Amniotic epithelial cell (primary cell): ENCODE measurements around a stretch of chr9.

- RRBS, result no CpG with 5 or more reads among the region's 4 CpGs
Observed at GRCh38 chr9:89168736-89169518, 9.7 kb downstream of the SHC3 start.

DNA sequence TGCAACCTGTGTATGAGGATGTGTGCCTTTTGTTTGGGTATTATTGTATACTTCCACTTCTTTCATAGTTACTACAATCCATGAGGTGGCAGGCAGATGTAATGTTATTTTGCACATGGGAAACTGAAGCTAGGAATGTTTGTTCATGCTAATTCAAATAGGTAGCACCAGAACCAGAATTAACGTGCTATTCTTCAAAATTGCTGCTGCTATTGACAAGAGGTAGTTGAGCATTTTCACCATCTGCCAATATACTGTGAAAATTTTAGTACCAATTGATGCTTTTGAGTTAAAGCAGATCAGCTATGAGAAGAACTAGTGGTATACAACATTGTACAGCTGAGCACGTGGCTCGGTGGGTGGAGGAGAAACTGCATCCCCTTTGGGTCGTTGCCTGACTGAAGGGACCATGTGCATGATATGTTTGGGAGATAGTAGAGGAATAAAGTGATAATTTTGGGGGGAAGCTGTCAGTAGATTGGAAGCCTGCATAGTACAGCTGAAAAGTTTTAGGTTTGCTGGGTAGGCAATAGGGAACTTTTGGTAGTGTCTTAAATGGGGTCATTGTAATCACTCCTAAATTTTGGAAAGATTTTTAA lies 4.2 kb downstream of the SECISBP2 start:
- RRBS, result no CpG with 5 or more reads among the region's 4 CpGs

- RRBS, result no CpG with 5 or more reads among the region's 11 CpGs
Observed at GRCh38 chr9:89329200-89329535, 10.9 kb downstream of the SECISBP2 start.

GRCh38 chr9:89367851-89368179 lies 49.5 kb downstream of the SECISBP2 start:
- RRBS, result no CpG with 5 or more reads among the region's 6 CpGs

DNA sequence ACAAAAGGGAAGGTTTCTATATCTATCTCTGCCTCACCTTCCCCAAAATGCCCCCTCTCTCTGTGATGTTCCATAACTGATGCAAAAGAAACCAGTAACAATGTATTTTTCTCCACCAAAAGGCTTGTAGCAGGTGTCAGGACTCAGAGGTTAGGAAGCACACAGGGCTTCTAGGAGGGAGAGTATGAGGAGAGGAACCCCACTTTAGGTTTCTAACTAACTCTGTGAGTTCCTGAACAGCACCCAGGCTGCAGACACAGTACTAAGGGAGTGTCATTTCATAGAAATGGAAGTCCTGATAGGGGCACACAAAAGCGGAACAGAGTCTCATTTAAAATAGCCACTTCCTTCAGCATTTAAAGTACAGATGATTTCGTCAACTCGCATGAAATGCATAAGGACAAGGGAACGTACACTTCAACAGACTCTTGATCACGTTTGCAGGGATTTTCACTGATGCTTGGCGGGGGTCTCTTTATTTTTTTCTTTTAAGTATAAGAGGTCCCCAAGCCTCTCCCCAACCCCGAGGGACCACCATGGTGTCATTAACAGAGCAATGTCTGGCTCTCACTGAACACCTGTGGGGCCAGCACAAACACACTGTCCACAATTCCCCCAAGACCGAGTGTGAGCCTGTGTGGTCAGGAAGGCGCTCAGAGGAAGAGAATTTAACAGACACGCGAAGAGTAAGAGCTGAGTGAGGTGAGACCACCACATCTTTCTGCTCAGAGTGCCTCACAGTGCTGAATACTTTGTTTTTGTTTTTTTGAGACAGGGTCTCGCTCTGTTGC lies 82.2 kb downstream of the SECISBP2 start:
- RRBS, result no CpG with 5 or more reads among the region's 12 CpGs

- RRBS, result no CpG with 5 or more reads among the region's 10 CpGs
Observed at GRCh38 chr9:89440490-89441136, 57.3 kb downstream of the SEMA4D start.

- RRBS, result no CpG with 5 or more reads among the region's 9 CpGs
Observed at GRCh38 chr9:89444179-89444676, 53.7 kb downstream of the SEMA4D start.

DNA sequence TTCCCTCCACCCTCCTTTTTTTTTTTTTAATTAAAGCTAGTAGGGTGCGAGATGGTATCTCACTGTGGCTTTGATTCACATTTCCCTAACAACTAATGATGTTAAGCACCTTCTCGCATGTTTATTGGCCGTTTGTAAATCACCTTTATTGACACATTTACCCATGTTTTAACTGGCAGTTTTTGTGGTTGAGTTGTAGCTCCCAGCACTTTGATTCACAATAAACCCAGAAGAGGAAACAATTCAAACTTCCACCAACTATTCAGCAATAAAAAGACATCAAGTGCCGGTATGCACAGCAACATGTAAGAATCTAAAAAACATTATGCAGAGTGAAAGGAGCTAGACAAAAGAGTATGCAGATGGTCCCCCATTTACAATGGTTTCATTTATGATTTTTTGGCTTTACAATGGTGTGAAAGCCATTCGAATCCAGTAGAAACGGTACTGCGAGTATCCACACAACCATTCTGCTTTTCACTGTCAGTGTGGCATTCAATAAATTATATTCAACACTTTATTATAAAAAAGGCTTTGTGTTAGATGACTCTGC lies 7.8 kb downstream of the SEMA4D start:
- RRBS, result no CpG with 5 or more reads among the region's 7 CpGs

DNA sequence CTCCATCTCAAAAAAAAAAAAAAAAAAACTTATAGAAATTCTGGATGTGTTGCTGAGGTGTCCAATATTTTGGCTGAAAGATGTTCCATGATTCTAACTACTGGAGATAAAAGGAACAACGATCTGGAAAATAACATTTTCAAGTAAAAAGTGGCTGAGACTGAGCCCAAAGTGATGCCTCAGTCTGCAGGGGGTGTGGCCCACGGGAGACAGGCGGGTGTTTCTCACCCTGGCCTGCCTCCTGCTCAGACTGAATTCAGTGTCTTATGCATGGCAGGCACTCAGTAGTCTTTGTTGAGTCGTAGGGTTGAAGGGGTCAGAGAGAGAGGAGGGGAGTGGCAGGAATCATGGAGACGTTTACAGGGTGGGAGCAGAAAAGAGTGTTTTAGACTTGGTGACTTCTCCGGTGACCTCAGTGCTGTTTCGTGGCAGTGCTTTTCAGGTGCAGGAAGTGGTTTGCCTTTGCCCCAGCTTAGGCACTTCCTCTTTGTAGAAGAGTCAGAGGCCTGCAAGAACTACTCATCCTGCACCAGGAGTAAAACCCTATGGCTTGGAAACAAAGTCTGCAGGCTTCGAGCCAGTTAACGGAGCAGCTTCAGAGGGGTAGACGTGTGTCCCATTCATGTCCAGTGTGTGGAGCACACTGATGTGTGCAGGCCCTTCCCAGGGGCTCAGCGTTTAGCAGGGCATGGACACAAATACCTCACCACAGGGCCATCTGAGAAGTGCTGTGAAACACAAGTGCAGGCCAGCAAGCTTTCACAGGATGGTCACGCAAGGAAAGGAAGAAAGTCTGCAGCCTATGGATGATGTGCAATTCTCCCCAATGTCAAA lies 24.4 kb upstream of the SEMA4D start:
- RRBS, result no CpG with 5 or more reads among the region's 12 CpGs

GRCh38 chr9:89602992-89603614 lies 1.7 kb upstream of the GADD45G start:
- RRBS, result no CpG with 5 or more reads among the region's 24 CpGs

- RRBS, result no CpG with 5 or more reads among the region's 5 CpGs
Observed at GRCh38 chr9:89617824-89618378, 13.1 kb downstream of the GADD45G start.

- RRBS, result no CpG with 5 or more reads among the region's 12 CpGs
Observed at GRCh38 chr9:89623319-89624036, 18.7 kb downstream of the GADD45G start.

DNA sequence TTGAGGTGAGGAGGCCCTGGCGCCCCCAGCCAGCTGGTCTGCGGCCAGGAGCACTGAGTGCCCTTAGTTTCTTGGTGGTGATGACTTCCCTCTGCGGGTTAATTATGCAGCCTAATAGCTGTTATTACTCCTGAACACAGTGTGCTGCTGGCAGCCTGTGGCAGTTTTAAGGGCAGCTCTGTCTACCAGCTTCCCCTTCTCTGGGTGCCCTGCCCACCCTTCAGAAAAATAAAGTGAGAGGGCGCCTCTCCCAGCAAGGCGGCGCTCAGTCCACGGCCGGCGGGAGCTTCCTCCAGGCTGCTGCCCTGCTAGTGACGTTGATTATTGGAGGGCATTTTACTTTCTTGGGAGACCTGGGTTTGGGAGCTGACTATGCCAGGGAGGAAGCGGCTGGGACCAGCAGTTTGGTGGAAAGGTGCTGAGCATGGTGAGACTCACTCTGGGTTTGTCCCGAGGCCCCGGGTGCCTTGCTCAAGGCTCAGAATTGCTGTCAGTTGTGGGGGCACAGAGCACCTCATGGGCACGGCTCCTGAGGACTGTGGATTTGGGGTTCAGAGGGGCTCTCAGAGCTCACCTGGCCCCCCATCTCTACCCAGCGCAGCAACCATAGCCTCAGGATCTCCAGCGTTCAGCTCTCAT lies 19.3 kb downstream of the GADD45G start:
- RRBS, result no CpG with 5 or more reads among the region's 16 CpGs

DNA sequence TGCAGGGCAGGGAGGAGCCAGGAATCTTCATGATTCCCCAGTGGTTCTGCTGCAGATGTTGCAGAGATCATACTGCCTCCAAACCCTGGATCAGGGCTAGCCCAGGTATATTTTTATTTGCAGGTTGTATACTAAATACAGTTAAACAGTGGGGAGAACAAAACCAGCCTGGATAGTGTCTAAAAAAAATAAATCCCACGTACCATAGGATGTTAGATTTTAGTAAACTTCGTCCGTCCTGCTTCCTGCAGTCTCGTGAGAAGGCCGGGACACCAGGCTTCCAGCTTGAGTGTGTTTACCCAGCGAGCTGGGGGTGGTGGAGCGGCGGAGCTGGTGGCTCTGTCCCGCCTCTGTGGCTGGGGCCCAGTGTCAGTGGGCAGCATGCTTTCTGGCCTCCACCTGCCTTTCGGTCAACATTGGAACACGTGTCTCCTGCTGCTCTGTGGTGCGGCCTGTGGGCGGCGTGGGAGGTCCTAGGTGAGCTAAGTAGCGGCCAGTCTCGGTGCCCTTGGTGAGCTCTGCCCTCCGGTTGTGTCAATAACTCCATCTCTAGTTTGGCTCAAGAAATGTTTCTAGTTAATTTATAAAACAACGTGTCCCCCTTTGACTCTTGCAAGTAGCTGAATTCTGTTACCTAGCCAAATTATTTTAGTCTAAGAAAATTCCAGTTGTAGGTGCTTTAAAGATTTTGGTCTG lies 125.8 kb downstream of the GADD45G start:
- RRBS, result no CpG with 5 or more reads among the region's 18 CpGs

- RRBS, result no CpG with 5 or more reads among the region's 7 CpGs
Observed at GRCh38 chr9:89801763-89802221, 197.0 kb downstream of the GADD45G start.

DNA sequence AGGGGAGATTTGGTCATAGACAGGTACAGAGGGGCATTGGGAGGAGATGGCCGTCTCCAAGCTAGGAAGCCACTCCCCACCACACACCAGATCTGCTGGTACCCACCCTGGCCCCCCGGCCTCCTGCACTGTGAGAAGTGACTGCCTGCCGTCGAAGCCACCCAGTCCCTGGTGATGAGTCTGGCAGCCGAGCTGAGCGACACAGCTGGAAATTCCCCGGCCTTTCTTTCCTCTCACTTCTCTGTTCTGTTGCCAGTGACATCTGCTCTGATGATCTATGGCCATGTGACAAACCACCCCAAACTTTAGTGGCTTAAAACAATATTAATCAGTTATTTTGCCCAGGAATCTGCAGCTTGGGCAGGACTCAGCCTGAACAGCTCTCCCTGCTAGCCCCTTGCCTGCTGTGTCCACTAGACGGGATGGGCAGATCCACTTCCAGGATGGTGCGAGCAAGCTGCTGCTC lies 211.1 kb downstream of the GADD45G start:
- RRBS, result no CpG with 5 or more reads among the region's 9 CpGs

DNA sequence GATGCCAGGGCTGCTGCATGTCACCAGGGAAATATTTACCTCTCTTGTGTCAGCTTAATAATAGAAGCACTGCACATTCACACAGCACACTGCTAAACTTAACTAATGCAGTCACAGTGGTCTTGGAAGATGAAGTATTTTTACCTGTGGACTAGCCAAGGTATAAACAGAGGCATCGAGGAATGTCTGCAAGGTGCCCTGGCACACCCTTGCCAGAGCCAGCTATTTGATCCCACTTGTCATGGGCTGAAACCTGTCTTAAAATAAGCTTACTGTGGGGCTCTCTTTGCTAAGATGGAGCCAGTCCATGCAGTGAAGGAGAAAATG lies 281.7 kb downstream of the GADD45G start:
- RRBS, result no CpG with 5 or more reads among the region's 1 CpG

DNA sequence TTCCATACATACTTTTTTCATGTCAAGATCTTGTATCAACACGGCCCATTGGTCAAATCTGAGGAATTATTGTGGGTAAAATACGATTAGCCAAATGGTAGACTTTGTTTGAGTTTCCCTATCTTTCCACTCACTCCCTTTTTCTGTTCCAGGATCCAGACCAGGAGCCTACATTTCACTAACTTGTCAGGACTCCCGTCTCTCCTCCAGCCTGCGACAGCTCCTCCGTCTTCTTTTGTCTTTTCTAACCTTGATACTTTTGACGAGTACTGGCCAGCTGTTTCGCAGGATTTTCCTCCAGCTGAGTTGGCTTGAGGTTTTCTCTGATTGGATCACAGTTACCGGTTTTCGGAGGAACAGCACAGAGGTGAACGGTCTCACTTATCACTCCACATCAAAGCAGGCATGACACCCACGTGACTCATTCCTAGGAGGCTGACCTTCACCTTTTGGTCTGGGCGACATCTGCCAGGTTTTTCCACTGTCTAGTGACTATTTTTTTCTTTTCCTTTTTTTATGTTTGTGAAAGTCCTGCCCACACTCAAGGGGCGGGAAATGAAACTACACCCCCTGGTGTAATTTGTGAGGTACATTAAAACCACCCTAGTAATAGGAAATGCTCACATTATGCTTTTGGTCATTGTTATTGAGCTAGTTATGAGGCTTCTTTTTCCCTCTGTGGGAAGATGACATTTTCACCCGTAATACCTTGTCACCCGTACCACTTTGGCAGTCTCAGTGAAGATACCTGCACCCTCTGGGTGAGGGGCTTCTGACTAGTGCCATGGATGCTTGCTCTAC lies 319.1 kb downstream of the GADD45G start:
- RRBS, result no CpG with 5 or more reads among the region's 15 CpGs

- RRBS, result no CpG with 5 or more reads among the region's 11 CpGs
Observed at GRCh38 chr9:89993899-89994856, 389.4 kb downstream of the GADD45G start.